Bronchus fibroblast of lung (primary cell): ENCODE data around the gene CACNA1E.

DNA sequence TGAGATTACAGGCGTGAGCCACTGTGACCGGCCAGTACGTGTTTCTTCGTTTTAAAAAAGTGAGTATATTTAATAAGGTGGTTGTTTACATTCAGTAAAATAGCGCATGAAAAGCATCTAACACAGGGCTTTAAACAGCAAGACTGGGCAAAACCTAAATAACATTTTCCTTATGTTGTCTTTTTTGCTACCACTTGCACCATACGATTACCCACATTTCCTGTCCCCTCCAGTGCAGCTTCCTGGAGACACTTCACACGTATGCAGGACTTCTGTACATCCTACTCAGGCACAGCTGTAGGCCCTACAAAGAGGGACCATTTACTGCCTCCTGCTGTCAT lies 1.1 kb upstream of the CEP350 start:
- RAMPAGE, long total RNA: no peak

DNA sequence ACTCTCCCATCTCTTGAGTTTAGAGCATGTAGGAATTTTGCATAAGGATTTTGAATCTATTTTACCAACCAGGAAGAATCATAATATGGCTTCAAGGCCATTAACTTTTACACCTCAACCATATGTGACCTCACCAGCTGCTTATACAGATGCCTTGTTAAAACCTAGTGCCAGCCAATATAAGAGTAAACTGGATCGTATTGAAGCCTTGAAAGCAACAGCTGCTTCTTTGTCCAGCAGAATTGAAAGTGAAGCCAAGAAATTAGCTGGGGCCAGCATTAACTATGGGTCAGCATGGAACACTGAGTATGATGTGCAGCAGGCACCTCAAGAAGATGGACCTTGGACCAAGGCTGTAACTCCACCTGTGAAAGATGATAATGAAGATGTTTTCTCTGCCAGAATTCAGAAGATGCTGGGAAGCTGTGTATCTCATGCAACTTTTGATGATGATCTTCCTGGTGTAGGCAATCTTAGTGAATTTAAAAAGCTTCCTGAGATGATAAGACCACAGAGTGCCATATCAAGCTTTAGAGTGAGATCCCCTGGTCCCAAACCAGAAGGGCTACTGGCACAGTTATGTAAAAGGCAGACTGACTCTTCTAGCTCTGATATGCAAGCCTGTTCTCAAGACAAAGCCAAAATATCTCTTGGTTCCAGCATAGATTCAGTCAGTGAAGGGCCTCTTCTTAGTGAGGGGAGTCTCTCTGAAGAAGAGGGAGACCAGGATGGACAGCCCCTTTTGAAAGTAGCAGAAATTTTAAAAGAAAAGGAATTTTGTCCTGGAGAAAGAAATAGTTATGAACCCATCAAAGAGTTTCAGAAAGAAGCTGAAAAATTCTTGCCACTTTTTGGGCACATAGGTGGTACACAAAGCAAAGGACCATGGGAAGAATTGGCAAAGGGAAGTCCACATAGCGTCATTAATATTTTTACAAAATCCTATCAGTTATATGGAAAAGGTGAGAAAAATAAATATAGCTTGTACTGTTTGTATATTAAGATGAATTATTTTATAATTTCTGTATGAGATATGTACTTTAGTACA lies 65.8 kb downstream of the CEP350 start:
- RAMPAGE, long total RNA: no peak

- RAMPAGE, long total RNA: no peak
Observed at GRCh38 chr1:180171436-180172323, 17.0 kb downstream of the QSOX1 start.

DNA sequence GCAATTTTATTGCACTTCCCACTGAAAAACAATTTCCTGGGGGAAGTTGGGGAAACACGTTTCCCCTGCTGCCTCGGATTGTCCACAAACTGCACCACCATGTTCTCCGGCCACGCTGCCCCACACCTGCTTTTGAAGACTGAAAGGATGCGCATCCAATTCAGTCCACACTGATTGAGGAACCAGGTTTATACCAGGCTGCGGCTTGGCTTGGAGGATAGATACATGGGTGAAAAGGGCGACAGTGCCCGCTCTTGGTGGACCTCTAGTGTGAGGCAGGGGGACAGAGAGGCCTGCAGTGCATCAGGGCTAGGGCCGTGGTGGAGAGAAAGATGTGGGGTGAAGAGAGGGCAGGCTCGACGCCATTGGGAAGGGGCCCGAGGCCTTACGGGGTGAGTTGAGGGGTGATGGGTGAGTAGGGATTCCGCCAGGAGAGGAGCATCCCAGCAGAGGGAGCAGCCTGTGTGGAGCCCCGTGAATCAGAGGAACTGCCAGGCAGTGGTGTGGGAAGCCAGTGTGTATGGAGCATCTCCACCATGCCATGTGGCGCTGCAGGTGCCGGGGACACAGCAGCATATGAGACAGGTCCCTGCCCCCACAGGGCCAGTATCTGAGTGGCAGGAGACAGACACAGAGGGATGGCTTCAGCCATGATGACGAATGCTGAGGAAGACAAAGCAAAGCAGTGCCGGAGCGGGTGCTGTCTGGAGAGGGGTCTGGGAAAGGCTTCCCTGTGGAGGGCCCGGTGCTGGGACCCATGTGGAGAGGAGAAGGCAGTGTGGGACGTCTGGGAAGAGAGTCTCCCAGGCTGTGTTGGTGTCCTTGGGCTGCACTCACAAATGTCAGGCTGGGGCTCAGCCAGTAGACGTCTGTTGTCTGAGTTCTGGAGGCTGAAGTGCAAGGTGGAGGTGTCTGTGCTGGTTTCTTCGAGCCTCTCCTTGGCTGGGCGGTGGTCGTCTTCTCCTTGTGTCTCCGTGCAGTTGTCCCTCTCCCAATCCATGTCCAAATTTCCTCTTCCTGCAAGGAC lies 36.6 kb downstream of the QSOX1 start:
- RAMPAGE, long total RNA: no peak

GRCh38 chr1:180202252-180202702 lies 27.8 kb upstream of the LHX4 start:
- RAMPAGE, long total RNA: no peak

DNA sequence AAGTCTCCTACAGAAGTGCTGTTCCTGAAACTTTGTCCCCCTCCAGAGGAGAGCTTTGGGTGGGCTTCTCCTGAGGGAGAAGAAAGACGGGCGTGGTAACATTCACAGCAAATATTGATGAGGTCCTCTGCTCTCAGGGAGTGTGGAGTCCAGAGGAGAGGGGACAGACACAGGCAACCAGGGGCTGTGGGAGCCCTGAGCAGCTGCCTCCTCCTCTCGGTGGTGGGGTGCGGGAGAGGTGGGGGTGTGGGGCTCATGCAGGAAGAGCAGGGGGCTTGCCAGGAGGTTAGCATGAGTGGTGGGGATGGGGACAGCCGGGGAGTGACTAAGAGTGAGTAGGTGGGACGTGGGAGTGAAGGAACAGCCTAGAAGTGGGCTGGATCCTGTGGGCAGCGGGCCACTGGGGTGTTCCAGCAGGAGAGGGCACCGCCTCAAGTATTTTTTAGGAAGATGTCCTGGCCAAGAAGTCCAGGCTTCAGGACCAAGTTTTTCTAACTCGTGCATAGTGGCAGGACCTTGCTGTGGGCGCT lies 19.0 kb upstream of the LHX4 start:
- RAMPAGE, long total RNA: no peak

- RAMPAGE, long total RNA: no peak
Observed at GRCh38 chr1:180230463-180230935, 435 bp downstream of the LHX4 start.

DNA sequence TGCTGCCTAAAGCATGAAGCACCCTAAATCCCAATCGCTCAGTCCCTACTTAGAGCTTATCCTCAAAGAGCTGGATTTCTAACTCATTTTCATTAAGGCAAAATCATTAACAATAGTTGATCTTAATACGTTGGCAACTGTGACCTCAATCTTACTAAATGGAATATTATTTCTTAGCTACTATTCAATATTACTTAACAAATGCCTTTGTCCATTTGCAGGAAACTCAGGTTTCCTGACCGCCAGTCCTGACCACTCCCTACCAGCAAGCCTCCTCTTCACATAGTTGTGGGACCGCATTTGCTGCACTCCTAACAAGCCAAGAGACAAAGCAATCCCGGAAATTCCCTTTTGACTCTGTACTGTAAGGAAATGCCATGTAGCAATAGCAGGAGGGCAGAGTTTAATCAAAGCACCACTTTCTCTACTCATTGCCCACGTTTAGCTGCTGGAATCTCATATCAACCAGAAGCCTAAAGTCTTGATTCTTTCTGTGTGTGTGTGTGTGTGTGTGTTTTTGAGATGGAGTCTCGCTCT lies 28.1 kb upstream of the ACBD6 start:
- RAMPAGE, long total RNA: no peak

GRCh38 chr1:180598541-180599080 lies 33.2 kb upstream of the XPR1 start:
- RAMPAGE, long total RNA: no peak

- RAMPAGE, long total RNA: no peak
Observed at GRCh38 chr1:181141339-181142031, 53.0 kb downstream of the IER5 start.

GRCh38 chr1:181174824-181175234 lies 86.3 kb downstream of the IER5 start:
- RAMPAGE, long total RNA: no peak

DNA sequence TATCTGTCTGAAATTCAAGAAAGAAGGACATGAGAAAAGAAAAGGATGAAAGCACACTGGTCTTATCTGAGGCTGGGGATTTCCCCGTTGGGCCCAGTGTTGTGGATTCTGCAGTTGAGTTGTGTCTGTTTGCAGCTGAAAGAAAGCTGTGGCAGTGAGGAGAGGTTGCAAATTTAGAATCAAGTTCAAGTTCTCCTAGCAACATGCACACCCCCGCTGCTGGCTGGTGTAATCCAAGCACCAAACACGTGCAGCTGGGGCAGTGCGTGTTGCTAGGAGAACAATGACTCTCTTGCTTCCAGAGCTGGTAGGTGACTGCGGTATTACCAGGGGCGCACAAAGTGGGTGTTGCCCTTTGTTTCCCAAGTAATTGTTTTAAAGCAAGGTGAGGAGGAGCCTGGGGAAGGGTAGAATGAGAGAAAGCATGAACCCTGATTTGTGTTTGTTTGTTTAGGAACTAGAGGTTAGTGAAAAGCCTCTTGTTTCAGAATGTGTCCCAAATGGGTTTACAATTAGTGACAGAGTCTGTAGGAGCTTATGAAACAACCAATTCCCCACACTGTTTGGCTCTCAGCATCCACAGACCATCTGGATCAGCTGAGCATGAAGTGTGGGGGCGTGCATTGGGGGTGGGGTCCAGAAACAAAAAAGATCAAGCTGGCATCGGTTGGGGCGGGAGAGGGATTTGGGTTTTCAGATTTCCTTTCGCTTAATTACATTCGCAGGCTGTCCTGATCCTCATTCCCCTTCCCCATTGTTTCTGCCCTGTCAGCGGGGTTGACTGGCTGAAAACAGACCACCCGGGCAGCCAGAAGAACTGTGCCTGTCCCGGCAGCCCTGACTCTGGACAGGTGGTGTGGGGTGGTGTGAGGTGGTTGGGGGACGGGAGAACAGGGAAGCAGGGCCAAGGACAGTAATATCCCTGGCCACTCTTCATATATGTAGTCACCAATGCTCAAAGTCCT lies 91.7 kb downstream of the IER5 start:
- RAMPAGE, long total RNA: no peak

DNA sequence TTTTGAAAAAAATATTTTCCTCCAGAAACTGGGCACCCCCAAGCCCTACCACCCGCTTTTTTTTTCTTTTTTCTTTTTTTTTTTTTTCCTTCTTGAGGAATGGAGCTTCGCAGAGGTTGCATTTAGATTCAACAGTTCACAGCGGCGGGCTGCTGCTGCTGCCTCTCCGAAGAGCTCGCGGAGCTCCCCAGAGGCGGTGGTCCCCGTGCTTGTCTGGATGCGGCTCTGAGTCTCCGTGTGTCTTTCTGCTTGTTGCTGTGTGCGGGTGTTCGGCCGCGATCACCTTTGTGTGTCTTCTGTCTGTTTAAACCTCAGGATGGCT lies at the start of gene CACNA1E:
Gene CACNA1E (plus strand): TSS at position 89 of the 322 bp plus-strand sequence.
- RAMPAGE, long total RNA: no peak

DNA sequence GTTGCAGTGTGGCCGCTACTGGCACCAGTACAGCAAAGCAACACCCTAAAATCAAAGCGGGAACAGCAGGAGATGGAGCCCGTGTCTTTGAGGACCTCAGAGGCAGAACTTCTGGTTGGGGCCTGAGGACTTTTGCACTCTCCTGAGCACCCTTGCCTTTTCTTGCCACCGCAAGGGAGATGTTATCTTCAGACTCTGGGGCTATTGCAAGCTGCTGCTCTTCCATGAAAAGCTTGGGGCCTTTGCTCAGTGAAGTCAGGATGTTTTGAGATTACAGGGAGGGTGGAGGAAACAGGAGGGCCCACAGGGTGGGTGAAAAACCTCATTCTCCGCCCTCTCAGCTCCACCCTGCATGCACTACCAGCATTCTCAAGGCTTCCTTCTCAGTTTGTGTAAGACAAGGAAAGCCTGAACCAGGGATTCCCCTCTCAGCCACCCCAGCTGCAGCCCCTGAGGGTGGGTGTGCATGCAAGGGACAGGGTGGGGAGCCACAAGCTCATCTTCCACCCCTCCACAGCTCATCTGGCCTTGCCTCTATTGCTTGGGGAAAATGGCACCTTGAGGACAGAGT lies 25.8 kb upstream of the ZNF648 start:
- RAMPAGE, long total RNA: no peak

DNA sequence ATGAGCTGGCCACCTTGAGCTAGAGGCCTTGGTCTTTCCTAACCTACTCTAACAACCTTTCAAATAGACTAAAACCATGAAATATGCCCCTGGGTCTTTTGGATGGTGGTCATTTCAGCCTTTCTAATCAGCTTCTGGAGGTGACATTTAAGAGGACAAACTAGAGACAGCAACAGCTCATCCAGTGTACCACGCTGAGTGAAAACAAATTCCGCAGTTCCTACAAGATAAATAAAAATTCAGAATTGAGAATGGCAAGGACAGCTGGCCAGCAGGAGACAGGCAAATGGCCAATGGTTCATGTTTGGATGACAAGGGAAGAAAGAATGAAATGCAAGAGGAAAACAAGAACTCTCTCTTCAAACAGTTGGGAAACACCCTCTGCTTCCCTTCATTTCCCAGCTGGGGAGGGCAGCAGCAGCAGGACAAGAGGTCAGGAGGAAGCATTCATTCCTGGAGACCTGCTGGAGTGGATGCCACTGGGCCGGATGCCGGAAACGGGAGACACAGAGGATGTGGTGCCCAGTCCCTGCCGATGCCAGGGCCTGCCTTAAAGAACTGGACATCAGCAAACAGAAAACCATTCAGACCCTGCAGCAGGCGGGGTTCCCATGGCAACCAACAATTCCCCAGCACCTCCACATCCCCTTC lies 102.2 kb upstream of the ZNF648 start:
- RAMPAGE, long total RNA: no peak

- RAMPAGE, long total RNA: no peak
Observed at GRCh38 chr1:182175335-182175845, 113.9 kb upstream of the ZNF648 start.

DNA sequence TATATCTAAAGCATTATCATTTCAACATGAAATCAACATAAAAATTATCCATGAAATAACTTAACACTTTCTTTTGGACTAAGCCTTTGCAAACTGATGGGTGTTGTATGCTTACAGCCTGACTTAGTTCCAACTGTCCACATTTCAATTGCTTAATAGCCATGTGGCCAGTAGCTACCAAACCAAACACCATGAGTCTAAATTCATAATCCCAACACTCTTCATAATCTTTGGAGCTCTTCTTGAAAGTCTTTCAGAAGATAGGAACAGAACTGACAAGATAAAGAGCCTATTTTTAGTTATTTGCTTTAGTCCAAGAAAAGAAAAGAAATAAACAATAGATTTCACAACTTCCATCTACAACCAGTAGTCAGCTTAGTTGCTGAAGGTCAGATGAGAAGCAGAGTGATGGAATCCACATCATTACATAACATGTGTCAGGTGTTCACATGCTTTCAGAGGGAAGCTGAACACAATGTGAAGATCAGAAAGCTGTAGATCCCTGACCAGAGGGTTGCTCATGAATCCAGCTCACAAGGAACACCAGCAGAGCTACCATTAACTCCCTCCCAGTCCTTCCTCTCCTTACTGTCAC lies 144.0 kb upstream of the ZNF648 start:
- RAMPAGE, long total RNA: no peak

GRCh38 chr1:182390890-182391621 lies 534 bp downstream of the GLUL start:
- RAMPAGE, long total RNA: no peak

GRCh38 chr1:182394004-182394635 lies 2.5 kb upstream of the GLUL start:
- RAMPAGE, long total RNA: no peak

- RAMPAGE, long total RNA: no peak
Observed at GRCh38 chr1:183070574-183071901, 47.8 kb downstream of the LAMC1 start.